ENCODE measurements around the genes PPIAL4G, H4C14 and CA14.

GRCh38 chr1:148161293-148161862 is 9.3 kb upstream of the NBPF11 start:
- PRO-cap, result no peak

- PRO-cap, result no peak
Measured at GRCh38 chr1:148308878-148309077, 156.7 kb upstream of the NBPF11 start.

DNA sequence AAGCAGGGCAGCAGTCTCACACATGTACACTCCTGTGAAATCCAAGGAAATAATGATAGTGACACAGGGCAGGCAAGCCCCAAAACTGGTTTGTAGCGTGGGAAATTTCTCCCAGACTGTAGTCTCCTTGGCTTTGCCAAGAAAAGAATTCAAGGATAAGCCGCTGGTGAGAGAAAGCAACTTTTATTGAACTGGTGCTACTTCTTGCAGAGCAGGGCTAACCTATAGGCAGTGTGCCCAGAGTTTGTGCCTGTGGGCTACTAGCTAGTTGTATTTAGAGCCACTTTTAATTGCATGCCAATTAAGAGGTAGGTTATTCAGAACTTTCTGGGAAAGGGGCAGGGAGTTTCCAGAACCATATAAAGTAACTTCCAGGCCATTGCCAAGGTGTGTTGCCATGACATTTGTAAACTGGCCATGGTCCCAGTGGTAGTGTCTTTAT is 50.3 kb downstream of the PPIAL4G start:
- PRO-cap, result no peak

- PRO-cap, result no peak
Measured at GRCh38 chr1:148483099-148483349, at the start of gene PPIAL4G. Gene PPIAL4G, minus strand, starts transcription at chr1:148483302.

DNA sequence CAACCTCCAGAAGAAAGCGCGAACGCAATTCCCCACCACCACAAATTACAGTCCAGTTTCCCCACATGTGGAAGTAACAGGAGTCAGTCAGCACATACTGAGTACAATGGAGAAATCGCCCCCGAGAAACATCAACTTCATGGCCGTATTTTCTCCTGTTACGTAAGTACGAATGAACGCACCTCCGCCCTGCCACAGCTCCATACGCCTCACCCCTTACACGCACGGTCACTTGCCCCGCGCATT is 59.3 kb upstream of the NBPF9 start:
- PRO-cap, result no peak

DNA sequence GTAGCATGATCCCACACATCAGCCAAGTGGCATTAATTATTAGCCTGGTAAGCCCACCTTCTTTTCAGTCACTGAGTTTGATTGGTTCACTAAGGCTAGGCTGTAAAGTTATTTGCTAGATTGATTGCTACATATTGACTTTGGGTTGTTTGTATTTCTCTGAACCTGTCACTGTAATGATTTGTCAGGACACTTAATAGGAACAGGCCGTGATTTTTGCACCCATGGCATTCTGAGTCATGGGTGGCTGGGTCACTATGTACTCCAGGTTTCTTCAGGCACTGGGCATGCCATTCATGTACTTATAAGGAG is 37.9 kb downstream of the NOTCH2NLC start:
- PRO-cap, result no peak

- PRO-cap, result no peak
Measured at GRCh38 chr1:149607698-149608398, 24.2 kb downstream of the PPIAL4C start.

GRCh38 chr1:149692742-149692963 is 89.8 kb upstream of the FCGR1A start:
- PRO-cap, result unidirectional peak, minus-strand start at chr1:149692871

DNA sequence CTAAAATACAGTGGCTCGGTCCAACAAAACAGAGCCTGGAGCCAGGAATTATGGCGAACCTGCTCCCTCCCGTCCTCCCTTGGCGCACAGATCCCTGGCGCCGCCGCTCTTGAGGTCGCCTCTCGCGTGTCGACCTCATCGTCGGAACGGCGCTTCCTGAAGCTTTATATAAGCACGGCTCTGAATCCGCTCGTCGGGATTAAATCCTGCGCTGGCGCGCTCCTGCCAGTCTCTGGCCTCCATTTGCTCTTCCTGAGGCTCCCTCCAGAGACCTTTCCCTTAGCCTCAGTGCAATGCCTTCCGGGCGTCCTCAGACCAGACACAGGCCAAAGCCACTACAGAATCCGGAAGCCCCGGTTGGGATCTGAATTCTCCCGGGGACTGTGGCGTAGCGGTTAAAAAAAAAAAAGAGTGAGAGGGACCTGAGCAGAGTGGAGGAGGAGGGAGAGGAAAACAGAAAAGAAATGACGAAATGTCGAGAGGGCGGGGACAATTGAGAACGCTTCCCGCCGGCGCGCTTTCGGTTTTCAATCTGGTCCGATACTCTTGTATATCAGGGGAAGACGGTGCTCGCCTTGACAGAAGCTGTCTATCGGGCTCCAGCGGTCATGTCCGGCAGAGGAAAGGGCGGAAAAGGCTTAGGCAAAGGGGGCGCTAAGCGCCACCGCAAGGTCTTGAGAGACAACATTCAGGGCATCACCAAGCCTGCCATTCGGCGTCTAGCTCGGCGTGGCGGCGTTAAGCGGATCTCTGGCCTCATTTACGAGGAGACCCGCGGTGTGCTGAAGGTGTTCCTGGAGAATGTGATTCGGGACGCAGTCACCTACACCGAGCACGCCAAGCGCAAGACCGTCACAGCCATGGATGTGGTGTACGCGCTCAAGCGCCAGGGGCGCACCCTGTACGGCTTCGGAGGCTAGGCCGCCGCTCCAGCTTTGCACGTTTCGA is at the start of gene H4C14:
Gene H4C14, plus strand, starts transcription at position 581 of the 948 bp plus-strand sequence.
- PRO-cap, result unidirectional peak, plus-strand start at position 581 of the sequence

DNA sequence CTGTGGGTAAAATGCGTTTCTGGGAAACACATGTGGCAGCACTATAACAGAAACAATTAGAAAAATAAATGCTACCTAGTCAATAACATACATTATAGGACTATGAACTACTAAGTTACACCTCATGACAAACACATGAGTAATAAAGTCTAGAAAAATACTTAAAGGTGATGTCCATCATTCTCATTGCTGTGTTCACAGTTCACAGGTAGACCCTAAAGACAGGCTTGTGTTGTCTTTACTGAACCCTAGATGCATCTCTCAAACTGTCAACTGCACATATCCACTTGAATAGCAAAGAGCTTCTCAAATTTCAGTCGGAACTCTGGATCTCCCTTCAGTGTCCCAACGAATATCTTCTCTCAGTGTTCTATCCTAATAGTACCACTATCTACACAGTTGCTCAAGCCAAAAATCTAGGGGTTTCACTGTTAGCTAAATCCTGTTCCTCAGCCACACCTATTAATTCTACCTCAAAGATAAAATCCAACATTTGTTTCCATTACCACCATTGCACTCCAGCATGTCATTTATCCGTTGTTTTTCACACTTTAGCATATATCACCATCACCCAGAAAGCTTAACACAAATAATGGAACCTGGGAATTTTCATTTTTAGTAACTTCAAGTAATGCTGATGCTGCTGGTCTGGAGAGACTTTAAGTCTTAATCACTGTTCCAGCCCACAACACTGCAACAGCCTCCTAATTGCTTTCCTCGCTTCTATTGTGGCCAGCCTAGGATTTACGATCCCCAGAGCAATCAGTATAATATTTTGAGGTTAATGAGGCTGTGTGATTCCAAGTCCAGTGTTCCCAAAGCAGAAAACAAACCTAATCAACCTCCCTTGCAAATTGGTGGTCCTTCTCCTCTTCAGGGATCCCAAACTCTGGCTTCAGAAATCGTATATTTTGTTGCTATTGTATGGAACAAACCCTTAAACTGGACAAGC is 1.9 kb upstream of the H2AC19 start:
- PRO-cap, result unidirectional peak, plus-strand start at position 669 of the sequence

DNA sequence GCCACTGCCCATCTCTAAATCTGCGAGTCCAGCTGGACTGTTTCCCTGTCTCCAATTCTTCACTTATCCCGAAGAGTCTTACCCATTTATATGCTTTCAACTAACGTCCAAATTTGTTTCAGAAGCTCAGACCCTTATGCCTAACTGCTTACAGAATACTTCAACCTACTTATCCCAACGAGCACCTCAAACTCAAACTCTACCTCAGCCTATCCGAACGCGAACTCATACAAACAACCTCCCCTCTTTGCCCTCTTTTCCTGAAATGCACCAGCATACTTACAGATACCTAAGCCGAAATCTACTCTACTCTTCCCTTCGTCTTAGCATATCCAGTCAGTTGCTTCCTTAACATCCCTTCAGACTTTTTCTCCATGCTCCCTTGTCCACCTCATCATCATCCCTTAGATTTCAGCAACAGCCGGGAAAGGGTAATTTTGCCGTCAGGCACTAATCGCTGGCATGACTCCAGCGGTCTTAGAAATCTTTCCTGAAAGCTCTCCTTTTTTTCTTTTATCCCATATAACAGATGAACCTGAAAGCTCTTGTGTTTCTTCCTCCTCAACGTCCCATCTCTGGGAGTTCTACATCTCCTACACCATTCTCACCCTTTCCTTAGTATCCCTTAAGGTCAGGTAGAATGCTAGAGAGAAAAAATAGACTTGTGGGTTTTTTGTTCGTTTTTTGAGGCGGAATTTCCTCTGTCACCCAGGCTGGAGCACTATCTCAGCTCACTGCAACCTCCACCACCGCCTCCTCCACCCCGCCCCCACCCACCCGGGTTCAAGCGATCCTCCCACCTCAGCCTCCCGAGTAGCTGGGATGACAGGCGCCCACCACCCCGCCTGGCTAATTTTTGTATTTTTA is 1.2 kb upstream of the H2AC21 start:
- PRO-cap, result no peak

GRCh38 chr1:149965375-149965963 is 28.8 kb upstream of the MTMR11 start:
- PRO-cap, result no peak

- PRO-cap, result no peak
Measured at GRCh38 chr1:149981079-149981599, 29.4 kb downstream of the OTUD7B start.

DNA sequence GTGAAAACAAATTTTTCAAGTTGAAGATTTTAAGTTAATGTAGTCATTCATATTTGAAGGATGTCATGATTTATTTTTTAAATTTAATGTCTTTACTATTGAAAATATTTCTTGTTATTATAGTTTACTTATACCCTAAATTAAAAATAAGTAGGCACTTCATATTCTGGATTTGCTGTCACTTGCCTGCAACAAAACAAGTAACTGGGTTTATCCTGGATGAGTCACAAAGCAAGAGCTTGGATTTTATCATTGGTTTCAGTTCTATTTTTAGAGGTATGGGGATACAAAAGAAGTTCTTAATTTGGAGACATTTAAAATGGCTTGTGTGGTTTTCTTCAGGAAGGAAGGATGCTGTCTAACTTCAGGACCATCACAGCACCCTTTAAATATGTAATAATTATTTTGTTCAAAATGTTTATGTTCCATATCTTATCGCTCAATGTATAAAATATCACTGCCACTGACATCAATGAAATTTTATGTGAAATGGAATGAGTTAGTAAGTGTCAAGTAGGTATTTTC is 2.1 kb upstream of the VPS45 start:
- PRO-cap, result no peak

GRCh38 chr1:150066855-150067063 is 817 bp upstream of the VPS45 start:
- PRO-cap, result no peak

- PRO-cap, result no peak
Measured at GRCh38 chr1:150093837-150094239, 26.3 kb downstream of the VPS45 start.

- PRO-cap, result bidirectional peak, plus-strand start at chr1:150151510, minus-strand start at chr1:150151369
Measured at GRCh38 chr1:150151189-150151782, 1.6 kb downstream of the PLEKHO1 start.

DNA sequence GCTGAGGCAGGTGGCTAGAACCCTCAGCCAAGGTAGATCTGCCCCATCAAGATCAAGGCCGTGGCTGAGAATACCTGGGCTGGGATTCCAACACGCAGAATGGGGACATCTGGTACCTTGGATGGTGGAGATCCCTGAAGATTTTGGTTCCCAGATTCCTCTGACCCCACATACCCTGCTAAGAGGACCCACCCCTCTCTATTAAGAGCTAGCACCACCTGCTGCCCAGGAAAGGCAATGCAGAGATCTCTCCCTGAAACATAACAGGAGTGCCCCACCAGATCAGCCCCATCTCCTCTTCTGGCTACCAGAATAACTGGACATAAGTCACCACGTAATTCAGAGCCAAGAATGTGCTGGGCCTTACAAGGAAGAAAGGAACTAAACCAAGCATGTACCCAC is 16.2 kb downstream of the PLEKHO1 start:
- PRO-cap, result no peak

GRCh38 chr1:150233785-150234016 is 2.2 kb downstream of the ANP32E start:
- PRO-cap, result unidirectional peak, plus-strand start at chr1:150233842

DNA sequence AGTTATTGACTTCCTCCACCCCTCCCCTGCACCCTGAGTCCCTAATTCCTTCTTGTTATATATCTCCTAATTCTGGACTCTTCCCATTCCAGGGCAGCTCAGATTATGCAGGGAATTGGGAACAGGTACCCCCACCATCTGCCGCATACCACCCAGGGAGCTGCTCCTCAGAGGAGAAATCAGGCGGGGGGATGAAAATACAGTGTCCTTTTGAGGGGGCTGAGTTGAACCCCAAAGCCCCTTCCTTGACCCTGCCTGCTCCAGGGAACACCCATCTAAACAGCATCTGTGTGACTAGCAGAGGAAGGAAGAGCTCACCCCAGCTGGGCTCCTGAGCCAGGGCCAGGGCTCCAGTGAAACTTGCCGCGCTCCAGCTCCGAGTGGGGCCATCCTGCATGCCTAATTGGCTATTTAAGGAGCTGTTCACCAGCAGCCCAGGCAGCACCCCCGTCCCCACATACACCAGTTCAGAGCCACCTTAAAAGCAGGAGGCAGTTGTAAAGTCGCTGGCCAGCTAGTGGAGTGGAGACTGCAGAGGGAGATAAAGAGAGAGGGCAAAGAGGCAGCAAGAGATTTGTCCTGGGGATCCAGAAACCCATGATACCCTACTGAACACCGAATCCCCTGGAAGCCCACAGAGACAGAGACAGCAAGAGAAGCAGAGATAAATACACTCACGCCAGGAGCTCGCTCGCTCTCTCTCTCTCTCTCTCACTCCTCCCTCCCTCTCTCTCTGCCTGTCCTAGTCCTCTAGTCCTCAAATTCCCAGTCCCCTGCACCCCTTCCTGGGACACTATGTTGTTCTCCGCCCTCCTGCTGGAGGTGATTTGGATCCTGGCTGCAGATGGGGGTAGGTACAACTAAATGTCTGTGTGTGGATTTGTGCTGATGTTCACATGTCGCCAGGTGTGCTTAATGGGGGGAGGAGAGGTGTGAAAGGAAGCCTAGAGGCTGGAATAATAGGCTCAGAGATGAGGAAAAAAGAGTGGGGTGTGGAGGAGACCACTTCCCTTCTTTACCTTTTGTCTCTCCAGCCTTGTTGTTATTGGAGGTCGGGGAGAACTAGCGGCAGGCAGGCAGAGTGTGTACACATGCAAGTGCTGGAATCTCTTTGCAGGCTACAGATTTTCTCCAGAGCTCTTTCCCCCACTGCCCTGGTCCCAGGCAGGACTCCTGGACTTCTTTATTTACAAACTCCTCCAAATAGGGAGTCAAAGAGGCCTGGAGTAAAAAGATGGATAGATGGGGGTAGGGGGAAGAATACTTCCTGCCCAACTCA is at the start of gene CA14:
Gene CA14, plus strand, starts transcription at position 441 of the 1,279 bp plus-strand sequence.
- PRO-cap, result no peak

All from colic lymph node (tissue), 1 donor.